ENCODE data around the gene COL5A1.

DNA sequence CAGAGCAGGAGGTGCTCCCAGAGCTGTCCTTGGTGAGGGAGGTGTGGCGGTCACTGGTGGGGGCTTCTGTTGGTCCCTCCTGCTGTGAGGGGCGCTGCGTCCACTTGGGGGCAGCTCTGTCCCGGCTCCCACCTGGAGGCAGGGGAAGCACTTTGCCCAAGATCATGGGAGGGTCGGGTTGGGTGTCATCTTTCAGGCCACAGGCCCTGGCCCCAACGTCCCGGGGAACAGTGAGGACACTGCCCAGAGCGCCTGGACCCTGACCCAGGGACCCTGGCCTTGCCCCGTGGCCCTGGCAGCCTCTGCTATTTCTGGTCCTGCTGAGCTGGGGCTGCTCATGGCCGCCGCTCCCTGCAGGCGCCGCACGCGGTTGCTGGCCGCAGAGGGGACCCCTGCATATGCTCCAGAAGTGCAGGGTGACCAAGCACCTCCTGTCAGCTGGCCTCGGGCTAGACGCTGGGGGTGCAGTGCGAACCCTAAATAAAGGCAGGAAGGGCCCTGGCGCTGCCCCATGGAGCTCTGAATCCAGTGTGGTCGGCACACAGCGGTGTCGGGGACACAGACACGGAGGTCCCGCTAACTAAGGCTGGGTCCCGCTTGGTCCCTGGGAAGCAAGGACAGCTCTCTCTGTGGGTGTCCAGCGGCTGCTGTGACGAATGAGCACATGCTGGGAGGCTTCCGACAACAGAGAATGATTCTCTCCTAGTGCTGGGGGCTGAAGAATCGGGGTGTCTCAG is 40.2 kb downstream of the WDR5 start:
- PRO-cap: no peak
- RAMPAGE, long total RNA, 4 experiments: no peak in any of the 4 experiments

GRCh38 chr9:134181800-134182061 is 45.8 kb downstream of the WDR5 start:
- PRO-cap: no peak
- RAMPAGE, long total RNA, 4 experiments: no peak in any of the 4 experiments

- PRO-cap: no peak
- RAMPAGE, long total RNA, 4 experiments: no peak in any of the 4 experiments
Observed at GRCh38 chr9:134223061-134223552, 87.2 kb downstream of the WDR5 start.

- PRO-cap: no peak
- RAMPAGE, long total RNA, 4 experiments: no peak in any of the 4 experiments
Observed at GRCh38 chr9:134232863-134233351, 93.3 kb upstream of the RXRA start.

DNA sequence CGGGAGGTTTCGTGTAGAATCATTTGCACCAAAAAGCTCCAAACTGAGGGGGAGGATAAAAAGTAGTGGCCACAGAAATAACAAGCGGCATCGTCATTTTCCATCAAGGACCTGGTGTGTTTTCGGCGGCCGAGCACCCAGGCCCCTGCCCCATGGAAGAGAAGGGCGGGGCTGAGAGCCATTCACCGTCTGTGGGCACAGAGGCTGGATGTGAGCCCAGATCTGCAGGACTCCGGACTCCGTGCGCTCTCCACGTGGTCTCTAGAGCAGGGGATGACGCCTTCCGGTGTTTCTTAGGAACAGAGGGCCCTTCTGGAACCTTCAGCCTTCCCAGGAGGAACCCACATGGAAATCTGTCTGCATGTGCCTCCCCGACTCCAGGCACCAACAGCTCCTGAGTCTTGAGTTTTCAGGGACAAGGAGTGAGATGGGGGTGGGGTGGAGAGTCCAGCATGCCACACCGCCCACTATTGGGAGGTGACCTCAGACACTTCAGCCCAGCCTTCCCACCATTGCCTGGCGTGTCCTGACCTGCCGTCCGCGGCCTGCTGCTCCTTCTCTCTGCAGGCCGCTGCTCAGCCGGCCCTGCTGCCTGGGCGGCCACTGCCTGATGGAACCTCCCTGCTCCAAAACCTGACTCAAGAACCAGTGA is 2.5 kb upstream of the RXRA start:
- PRO-cap: no peak
- RAMPAGE, long total RNA, 4 experiments: no peak in any of the 4 experiments

- PRO-cap: no peak
- RAMPAGE, long total RNA, 4 experiments: no peak in any of the 4 experiments
Observed at GRCh38 chr9:134327641-134327975, 1.4 kb downstream of the RXRA start.

DNA sequence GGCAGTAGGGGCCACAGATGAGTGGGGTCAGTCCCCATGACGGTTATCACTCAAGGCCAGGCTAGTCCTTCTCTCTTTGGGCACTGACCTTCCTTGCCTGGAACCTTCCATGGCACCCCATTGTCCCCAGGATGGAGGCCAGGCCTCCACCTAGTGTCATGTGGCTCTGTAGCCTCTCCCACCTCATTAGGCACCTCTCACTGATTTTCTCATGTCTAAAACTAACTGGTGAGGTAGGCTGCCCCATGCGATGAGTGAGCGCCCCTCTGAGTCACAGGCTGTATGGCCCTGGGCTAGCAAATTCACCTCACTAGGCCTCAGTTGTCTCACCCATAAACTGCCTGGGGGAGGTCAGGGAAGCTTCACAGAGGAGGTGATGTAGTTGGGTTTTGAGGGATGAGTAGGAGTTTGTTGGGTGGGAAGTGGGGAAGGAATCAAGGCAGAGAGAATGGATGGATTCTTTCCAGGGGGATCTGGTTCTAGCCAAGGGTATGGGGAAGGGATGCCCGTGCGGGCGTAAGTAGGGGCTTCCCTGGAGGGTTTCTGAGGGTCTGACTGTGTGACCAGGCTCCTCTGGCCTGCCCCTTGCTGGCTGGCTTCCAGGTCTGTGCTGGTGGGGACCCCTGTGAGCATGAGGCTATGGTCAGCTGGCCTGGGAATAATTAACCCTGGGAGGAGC is 8.9 kb downstream of the RXRA start:
- PRO-cap: no peak
- RAMPAGE, long total RNA, 4 experiments: no peak in any of the 4 experiments

DNA sequence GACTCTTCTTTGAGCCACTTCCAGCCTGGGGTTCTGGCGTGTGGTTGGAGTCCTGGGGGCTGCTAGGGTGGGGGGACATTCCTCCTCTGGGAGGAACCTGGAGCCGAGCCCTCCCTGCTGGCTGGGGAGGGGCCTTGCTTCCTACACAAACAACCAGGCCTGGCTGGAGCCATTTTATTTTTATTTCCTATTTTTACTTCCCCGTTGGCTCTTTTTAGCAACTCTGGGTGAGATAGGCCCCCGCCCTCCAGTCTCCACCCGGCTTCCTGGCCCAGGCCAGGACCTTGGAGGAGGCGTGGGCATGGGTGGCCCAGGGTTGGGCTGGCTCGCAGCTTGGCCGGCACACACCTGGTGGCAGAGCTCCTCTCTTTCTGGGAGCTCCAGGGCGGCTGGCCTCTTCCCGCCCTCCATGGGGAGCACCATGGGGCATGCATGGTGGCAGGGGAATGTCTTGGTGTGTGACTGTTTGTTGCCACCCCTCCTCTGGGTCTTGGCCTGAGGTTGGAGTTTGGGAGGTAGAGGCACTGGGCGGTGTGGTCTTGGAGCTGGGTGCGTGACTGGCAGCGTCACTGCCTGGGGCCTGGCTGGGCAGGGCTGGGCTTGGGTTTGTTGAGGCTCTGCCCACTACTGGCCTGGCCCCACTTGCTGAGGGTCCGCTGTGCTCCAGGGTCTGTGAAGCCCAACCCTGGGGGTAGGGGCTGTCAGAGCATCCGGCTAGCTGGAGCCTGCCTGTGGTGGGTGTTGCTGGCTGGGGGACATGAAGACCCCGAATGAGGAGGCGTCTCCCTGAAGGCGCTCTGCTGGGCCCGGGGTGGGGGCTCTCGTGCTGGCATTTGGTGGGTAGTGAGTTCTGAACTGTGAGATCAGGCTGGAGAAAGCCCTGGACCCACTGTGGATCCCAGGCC is 15.3 kb downstream of the RXRA start:
- PRO-cap: no peak
- RAMPAGE, long total RNA, 4 experiments: no peak in any of the 4 experiments

GRCh38 chr9:134343562-134344154 is 17.4 kb downstream of the RXRA start:
- PRO-cap: unidirectional peak, minus-strand start at chr9:134343813
- RAMPAGE, long total RNA, 4 experiments: no peak in any of the 4 experiments

DNA sequence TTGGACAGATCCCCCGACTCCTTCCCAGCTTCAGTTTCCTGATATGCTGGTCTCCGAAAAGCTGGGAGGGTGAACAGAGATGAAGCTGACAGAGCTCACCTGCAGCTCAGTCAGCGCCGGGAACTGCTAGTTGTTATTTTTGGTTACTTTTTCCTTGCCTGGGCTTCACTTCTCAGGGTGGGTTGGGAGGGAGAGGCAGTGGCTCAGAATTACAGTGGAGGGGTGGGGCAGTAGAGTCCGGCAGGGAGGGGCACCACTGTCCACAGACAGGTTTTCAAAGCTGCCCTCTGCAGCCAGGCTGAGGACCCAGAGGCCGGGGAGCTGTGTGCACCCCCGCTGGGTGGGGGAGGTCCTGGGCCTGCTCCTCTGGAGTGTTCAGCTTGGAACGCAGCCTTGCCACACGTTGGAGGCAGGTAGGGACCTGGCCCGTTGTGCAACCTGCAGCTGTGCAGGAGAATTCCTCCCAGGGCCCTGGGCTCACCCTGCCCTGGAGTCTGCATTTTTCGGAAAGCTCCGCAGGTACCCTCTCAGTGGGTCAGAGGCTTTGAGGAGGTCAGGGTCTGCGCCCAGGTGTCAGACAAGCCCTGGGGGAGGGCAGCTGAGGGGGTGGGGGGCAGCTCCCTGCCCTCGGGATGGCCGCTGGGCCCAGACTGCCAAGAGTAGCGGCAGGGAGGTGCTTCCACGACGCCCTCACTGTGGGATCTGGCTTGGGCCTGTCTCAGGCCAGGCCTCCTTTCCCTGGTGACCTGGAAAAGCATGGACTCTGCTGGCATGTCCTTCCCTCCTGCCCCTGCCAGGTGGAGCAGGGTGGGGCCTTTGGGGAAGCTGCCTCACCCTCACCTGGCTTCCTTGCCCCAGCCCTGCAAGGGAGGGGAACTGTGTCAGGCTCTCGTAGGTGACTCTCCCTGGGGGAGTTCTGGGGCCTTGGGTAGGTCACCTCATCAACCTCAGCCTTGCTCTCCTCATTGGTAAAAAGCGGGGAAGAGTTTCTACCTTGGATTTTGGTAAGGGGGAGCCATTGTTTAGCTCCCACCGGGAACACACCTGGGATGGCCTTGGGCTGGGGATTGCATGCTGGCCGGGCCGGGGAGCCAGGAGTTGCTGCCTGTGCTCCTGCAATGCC is 29.5 kb downstream of the RXRA start:
- PRO-cap: no peak
- RAMPAGE, long total RNA, 4 experiments: start-site peak on the plus strand in 1 of 4 experiments, centred at position 582 of the sequence, 5 reads per replicate

GRCh38 chr9:134357560-134358458 is 31.6 kb downstream of the RXRA start:
- PRO-cap: no peak
- RAMPAGE, long total RNA, 4 experiments: no peak in any of the 4 experiments

- PRO-cap: no peak
- RAMPAGE, long total RNA, 4 experiments: no peak in any of the 4 experiments
Observed at GRCh38 chr9:134358459-134359211, 32.4 kb downstream of the RXRA start.

DNA sequence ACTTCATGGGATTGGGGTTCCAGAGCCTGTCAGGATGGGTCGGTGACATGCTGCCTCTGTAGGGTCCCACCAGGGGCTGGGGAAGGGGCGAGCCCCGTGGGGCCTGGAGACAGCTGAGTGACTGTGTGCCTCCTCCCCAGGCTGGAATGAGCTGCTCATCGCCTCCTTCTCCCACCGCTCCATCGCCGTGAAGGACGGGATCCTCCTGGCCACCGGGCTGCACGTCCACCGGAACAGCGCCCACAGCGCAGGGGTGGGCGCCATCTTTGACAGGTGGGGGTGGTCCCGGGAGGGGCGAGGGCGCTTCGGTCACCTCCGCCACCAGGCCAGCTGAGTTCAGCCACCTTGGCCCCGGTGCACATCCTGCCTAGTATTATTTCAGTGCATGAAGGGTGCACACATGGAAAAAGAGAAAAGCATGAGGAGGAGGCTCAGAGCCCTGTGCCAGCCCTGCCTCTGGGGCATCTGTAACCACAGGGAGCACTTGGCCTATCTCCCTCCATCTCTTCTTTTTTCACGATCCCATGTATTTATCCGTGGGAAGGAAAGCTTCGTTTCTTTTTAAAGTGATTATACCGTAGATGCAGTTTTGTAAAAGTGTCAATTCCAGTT is 102.8 kb downstream of the RXRA start:
- PRO-cap: no peak
- RAMPAGE, long total RNA, 4 experiments: no peak in any of the 4 experiments

- PRO-cap: no peak
- RAMPAGE, long total RNA, 4 experiments: no peak in any of the 4 experiments
Observed at GRCh38 chr9:134430829-134431477, 104.7 kb downstream of the RXRA start.

GRCh38 chr9:134441744-134442639 is 115.7 kb downstream of the RXRA start:
- PRO-cap: no peak
- RAMPAGE, long total RNA, 4 experiments: no peak in any of the 4 experiments

DNA sequence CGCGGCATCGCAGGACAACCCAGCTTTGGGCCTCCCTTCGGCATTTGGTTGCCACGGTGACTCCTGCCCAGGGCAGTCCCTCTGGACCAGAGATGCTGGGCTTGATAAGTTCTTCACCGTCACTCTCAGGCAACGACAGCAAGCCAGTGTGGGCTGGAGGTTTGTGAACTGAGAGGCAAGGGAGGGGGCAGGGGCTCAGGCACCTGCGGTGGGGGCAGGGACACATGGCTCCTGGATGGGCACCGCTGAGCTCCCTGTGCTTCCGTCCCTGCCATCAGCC is 116.3 kb downstream of the RXRA start:
- PRO-cap: no peak
- RAMPAGE, long total RNA, 4 experiments: no peak in any of the 4 experiments

DNA sequence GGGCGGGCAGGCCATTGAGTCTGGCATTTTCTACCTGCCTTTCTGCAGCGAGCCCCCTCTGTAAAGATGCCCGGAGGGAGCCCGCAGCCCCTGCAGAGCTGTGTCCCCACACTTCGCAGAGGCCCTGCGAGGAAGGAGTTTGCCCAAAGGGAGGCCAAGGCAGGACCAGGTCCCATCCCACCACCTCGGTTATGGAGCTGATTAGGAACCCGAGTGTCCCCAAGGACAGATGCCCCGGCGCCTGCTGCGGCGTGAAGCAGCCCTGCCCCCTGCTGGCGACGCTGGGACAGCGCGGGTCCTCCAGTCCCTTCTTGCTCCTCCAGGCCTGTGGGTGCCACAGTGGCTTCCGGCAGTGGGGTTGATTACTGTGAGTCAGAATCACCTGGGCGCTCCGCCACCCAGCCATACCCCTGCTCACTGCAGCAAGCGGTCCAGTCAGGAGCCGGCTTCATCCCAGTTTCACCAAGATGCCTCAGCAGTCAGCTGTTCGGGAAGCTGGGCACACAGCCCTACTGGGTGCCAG is 117.0 kb downstream of the RXRA start:
- PRO-cap: no peak
- RAMPAGE, long total RNA, 4 experiments: no peak in any of the 4 experiments

DNA sequence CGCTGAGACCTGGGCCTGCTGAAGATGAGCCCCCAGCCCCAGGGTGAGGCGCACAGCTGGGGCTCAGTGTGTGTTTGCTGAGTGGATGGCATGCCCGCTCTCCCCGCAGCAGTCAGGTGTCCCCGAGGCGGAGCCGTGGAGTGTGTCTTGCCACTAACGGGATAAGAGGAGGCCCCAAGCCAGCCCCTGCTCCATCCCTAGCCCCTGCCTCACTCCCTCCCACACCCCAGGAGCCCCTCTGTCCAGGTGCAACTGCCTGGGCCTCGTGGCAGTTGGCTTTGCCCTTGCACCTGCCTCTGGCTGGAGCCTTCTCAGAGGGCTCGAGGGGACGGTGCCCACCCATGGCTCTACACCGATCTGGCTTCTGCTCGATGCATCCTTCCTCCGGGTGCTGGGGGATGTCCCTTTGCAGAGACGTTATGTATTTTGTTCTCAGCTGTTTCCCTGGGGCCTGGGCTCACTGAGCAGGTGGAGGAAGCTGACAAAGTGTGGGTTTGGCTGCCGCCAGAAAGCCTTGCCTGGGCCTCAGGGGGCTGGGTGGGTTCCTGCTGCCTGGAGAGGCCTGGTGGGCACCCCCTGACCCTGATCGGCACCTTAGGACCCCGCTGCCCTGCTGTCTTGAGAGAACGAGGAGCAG is 148.6 kb downstream of the RXRA start:
- PRO-cap: no peak
- RAMPAGE, long total RNA, 4 experiments: no peak in any of the 4 experiments

DNA sequence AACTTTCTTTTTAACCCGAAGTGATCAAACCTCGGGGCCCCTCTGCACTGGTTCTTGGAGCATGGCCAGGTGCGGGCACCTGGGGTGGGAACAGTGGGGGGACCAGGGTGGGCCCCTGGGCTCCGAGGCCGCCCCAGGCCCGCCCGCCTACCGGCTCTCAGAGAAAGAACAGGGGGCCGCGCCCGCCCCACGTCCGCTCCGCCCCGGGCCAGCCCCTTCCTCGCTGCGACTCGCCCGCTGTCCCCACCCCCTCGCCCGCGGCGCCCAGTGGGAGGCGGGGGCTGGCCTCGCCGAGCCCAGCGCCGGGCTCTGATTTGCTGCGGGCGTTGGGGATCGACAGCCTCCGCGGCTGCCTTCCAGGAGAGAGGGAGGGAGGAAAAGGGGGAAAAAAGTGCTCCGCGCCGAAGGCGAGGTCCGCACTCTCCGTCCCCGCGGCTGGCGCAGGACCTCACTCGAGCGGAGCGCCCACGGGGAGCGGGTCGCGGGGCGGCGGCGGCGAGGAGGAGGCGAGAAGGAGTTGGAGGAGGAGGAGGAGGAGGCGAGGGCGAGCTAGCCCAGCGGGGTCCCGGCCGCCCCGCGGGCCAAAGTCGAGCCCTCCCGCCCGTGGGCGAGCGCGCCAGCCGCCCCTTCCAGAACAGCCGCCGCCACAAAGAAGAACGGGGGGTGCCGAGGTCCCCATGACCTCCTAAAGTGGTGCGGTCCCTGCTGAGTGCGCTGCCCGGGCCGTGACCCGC is at the start of gene COL5A1:
TSS of gene COL5A1 (plus strand) at position 413 of the 734 bp plus-strand sequence.
- PRO-cap: bidirectional peak, plus-strand start at position 399 of the sequence, minus-strand start at position 159 of the sequence
- RAMPAGE, long total RNA, 4 experiments: start-site peak on the plus strand in 2 of 4 experiments, centred at positions 359 to 406 of the sequence, 13 to 19 reads per replicate

DNA sequence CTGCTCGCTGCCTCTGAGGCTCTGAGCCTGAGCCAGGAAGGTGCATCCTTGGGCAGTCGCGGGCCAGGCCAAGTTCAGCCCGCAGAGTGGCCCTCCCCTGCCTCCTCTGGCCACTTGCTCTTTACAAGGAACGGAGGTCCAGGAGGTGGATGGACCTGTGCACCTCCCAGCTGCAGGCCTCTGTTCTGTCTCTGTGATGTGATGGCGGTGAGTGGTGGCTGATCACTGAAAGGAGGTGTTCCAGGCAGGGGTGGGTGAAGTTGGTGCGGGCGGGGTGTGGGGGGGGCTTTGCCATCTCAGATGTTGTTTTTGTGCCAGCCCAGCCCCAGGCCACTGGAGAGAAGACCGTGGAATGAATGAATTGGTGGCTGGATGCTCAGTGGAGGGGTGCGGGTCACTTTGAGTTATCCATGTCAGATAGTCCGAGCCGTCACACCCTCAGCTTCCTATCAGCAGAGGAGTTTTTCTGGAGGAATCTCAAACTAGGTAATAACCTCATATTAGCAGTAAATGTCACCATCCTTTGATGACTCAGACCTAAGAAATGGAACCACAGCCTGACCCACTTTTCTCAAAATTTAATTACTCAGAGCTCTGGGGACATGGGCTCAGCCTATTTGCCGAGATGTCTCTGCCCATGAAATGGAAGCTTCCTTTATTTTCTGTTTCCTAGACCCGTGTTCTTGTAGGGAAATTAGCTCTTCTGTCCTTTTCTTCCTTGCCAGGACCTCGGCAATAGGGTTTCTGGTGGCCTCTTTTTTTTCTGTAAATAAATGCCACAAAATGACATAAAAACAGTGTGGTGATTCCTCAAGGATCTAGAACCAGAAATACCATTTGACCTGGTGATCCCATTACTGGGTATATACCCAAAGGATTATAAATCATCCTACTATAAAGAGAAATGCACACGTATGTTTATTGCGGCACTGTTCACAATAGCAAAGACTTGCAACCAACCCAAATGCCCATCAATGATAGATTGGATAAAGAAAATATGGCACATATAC is 7.5 kb downstream of the COL5A1 start:
- PRO-cap: no peak
- RAMPAGE, long total RNA, 4 experiments: start-site peak on the plus strand in 1 of 4 experiments, centred at position 748 of the sequence, 7 reads per replicate

All from gastroesophageal sphincter (tissue), 4 donors.